Prostate gland (tissue), 2 donors: ENCODE results near the gene MGAT4D.

- PRO-cap: no peak
- RAMPAGE, long total RNA, 2 experiments: no peak in any of the 2 experiments
These were observed 88.7 kb upstream of the MAML3 start for GRCh38 chr4:140242626-140243214.

GRCh38 chr4:140257214-140257566, 103.2 kb upstream of the MAML3 start:
- PRO-cap: no peak
- RAMPAGE, long total RNA, 2 experiments: no peak in any of the 2 experiments

- PRO-cap: no peak
- RAMPAGE, long total RNA, 2 experiments: no peak in any of the 2 experiments
These were observed 77.2 kb upstream of the SCOC start for GRCh38 chr4:140296127-140296761.

DNA sequence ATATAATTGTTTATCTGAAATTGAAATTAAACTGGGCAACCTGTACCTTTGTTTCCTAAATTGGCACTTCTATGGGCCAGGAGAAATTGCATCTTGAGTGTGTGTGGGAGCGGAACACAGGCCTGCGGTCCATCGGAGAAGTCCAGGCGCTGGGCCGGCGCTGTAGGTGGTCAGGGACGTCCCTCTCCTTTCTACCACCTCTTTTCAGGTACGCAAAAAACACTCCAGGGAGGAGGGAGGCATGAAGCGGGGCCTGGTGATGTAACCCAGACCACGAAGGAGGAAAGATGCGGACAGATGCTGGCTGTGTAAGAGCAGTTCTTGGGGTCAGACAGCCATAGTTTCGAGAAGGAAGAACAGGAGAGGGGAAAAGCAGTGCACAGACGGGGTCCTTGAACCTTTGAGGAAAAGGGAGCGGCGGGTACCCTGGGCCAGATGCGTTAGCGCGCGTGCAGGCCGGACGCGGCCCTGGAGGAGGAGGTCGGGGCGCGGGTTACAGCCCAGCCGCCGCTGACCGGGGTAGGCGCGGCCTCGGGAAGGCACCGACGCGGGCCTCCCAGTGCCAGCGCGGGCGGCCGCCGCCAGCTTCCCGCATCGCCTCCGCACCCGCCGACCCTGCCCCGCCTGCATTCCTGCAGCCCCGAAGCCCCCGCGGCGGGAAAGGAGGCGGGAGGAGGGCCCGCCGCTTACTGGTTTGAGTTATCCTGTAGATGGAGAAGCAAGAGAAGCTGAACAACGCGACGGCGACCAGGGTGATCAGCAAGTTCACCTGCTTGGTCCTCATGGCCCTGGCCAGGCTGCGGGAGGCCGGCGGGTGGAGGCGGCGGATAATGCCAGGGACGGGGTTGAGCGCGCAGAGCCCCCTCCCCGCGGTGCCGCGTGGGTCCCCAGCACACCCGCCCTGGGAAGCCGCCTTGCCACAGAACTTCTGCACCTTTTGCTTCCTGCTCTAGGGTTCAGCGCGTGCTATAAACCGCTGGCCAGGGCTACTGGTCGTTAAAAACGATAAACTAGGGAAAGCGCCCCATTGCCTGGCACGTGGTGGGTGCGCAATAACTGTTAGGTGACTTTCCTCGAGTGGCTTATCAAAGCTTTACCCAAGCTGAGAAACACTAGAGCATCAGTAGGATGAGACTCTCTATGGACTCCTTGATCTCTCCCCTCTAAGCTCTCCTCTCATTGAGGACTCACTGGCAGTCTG, at the start of gene MGAT4D:
MGAT4D (minus strand) TSS at position 855 of the 1,201 bp plus-strand sequence.
- PRO-cap: no peak
- RAMPAGE, long total RNA, 2 experiments: start-site peak on the minus strand in 1 of 2 experiments, centred at position 827 of the sequence, 9 reads per replicate

DNA sequence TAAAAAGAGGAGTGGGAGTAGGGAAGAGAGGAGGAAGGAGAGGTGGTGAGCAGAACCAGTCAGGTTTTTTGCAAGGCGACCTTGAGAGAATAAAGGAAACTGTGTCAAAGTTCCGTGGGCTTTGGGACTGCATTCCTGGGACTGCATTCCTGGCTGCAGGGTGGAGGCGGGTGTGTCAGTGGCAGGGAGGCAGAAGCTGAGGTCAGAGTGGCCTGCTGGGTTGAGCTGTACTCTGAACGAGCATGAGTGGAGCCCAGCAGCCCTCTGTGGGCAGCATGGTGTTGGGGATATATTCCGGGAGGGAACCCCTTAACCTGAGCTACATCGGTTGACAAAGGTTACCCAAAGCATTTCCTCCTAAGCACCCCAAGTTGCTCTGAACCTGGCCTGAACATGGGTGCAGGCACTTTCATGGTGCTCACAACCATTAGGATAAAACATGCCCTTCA, 66.9 kb upstream of the UCP1 start:
- PRO-cap: no peak
- RAMPAGE, long total RNA, 2 experiments: no peak in any of the 2 experiments

GRCh38 chr4:140695981-140696354, 60.2 kb downstream of the TBC1D9 start:
- PRO-cap: unidirectional peak, plus-strand start at chr4:140696165
- RAMPAGE, long total RNA, 2 experiments: no peak in any of the 2 experiments

GRCh38 chr4:140756186-140756259, 162 bp downstream of the TBC1D9 start:
- PRO-cap: no peak
- RAMPAGE, long total RNA, 2 experiments: no peak in any of the 2 experiments

GRCh38 chr4:141332374-141333424, 112.0 kb downstream of the ZNF330 start:
- PRO-cap: no peak
- RAMPAGE, long total RNA, 2 experiments: no peak in any of the 2 experiments

DNA sequence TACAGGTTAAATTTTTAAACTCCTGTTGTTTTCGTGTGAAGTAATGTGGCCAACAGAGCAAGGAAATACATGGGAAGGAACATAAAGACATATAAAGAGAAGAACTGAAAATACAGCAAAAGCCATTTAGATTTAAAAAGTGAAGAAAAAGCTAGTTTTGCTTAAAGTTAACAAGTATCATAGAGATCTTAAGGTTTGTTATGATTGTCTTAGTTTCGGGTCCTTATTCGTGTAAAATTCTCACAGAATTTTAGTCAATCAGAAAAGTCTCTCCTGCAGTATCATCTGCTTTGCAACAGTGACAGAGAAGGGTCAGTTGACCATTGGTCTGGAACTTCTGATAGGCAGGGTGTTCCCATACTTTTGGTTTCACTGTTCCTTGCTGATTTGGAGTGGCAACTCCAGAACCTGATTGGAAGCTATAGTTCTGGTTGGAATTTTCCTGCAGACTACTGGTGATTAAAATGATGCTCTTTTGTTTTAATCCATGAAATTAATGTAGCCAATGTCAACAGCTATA, 1.8 kb downstream of the IL15 start:
- PRO-cap: no peak
- RAMPAGE, long total RNA, 2 experiments: no peak in any of the 2 experiments

- PRO-cap: no peak
- RAMPAGE, long total RNA, 2 experiments: no peak in any of the 2 experiments
These were observed 467.8 kb downstream of the INPP4B start for GRCh38 chr4:142378144-142378796.

GRCh38 chr4:142416775-142417079, 429.4 kb downstream of the INPP4B start:
- PRO-cap: no peak
- RAMPAGE, long total RNA, 2 experiments: no peak in any of the 2 experiments

GRCh38 chr4:143297030-143297353, 39.7 kb upstream of the GAB1 start:
- PRO-cap: no peak
- RAMPAGE, long total RNA, 2 experiments: no peak in any of the 2 experiments

DNA sequence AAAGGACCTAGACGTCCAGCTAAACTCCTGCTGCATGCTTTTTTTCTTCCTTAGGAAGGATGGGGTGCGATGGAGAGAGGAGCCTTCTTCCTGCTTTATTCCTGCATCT, 695 bp downstream of the GAB1 start:
- PRO-cap: unidirectional peak, plus-strand start at position 53 of the sequence
- RAMPAGE, long total RNA, 2 experiments: no peak in any of the 2 experiments

GRCh38 chr4:143349912-143350703, 13.4 kb downstream of the GAB1 start:
- PRO-cap: no peak
- RAMPAGE, long total RNA, 2 experiments: no peak in any of the 2 experiments

GRCh38 chr4:143415350-143415985, 78.8 kb downstream of the GAB1 start:
- PRO-cap: no peak
- RAMPAGE, long total RNA, 2 experiments: no peak in any of the 2 experiments

DNA sequence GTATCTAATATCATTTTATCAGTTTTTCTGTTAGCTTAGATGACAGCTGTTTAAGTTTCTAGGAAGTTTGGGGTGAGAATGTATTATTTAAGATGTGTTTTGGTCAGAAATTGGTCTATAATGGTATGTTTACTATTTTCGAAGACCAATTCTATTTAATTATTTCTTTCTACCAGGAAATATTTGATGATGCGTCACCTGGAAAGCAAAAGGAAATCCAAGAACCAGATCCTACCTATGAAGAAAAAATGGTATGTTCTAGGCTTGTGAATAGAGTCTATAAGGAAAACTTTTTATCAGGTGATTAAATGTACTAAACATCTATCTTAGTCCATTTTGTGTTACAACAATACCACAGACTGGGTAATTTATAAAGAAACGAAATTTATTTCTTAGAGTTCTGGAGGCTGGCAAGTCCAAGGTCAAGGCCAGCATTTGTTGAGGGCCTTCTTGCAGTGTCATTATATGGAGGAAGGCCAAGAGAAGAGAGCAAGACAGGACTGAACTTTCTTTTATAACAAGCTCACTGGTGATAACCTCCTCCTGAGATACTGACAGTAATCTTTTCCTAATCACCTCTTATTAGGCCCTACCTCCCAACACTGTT, 3.8 kb downstream of the SMARCA5 start:
- PRO-cap: no peak
- RAMPAGE, long total RNA, 2 experiments: no peak in any of the 2 experiments

GRCh38 chr4:143543239-143543796, 29.8 kb downstream of the SMARCA5 start:
- PRO-cap: no peak
- RAMPAGE, long total RNA, 2 experiments: no peak in any of the 2 experiments

DNA sequence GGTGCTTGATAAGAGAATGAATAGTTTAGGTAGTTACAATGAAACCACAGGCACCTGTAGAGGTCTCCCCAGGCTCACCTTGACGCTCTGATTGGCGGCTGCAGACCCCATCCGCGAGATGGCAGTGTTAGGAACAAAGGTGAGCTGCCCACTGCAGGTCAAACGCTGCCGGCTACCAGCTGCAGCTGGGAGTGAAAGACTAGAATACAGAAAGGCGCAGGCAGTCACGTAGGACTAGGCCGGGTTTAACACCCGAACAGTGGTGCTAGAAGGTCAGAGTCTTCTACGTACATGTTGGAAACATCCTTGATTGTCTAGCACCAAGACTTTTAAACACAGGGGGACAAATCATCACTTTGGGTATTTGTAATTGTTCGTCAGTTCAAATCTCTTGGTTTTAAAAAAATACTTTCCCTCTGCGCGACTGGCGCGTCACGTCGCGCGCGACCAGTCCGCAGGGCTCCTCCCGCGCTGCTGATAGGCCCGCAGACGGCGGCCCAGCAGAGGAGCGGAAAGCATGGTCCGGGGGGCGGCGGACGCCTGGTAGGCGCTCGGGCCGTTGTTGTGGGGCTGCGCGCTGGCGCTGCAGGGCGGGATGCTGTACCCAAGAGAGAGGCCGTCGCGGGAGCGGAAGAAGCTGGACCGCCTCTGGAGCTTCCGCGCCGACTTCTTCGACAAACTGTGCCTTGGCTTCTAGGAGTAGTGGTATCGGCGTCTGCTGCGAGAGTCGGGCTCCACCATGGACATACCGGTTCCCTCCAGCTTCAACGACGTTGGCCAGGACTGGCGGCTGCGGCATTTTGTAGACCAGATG, 45.7 kb downstream of the SMARCA5 start:
- PRO-cap: bidirectional peak, plus-strand start at position 488 of the sequence, minus-strand start at position 476 of the sequence
- RAMPAGE, long total RNA, 2 experiments: start-site peak on the plus strand in 2 of 2 experiments, centred at positions 489 to 497 of the sequence, 6 to 12 reads per replicate

- PRO-cap: no peak
- RAMPAGE, long total RNA, 2 experiments: no peak in any of the 2 experiments
These were observed 2.6 kb upstream of the OTUD4 start for GRCh38 chr4:145182928-145183371.

DNA sequence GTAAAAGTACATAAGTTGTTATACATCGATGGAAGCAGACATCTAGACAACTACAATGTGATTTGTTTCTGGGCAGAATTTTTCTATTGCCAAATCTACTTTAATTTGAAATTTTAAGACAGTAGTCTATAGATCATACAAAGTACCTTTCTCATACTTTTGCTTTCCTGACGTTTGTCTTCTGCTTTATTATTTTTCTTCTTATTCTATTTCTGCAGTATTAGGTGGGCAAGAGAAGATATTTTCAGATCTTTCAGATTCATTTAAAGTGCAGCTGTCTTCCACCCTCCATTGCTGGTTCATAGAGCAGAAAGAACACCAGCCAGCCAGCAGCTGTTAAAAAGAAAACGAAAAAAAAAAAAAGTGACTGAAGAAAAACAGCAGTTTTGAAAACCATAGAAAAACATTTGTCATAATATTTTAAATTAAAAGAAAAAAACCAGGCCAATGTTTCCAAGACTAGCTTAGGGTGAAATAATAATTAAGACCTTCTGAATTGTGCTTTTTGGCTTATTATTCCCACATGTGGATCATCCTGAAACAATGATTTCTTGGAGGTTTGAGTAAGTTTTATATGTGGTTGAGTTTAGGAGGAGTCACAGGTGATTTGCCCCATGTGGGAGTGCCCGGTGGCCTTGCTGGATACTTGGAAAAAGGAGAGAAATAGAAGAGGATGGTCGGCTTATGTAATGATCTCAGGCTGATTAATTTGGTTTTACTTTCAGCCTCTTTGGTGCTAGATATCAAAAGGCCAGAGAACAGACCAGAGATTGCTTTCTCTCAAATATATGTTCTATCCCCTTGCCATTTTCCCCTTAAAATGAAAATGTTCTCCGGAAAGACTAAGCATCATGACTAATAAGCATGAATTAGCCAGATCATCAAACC, 43.0 kb downstream of the SMAD1 start:
- PRO-cap: no peak
- RAMPAGE, long total RNA, 2 experiments: no peak in any of the 2 experiments